Endothelial cell of umbilical vein (primary cell): Measurements from ENCODE around the genes MTMR12, AMACR and C1QTNF3.

GRCh38 chr5:25085756-25086008 lies 440.9 kb upstream of the CDH10 start:
- PRO-cap: no peak
CAGE:
- cytosol, long polyA minus RNA: no peak
- cytosol, long polyA plus RNA: no peak
- long polyA plus RNA: no peak
- nucleus, long polyA minus RNA: no peak
- nucleus, long polyA plus RNA: no peak

DNA sequence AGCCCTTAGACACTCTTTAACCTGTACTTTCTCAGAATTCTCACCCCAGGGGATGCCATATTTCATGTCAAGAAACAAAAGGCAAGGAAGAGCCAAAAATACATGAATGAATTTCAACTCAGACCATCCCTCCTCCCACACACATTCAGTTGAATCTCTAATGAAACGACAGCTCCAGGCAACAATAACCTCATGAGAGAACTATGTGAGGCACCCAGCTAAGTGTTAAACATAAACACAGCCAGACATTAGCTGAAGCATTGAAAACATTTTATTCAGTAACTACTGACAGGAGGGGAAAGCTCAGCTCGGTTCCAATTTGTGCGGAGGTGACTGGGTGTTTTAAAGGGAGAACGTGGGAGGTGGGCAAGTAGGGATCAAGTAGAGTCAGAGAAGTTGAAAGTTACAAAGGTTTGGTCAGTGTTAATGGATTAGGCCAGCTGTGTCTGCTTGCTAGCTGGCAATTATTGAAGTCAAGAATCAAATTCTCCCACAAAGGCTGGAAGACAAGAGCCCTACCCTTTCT lies 1359.2 kb upstream of the CDH9 start:
- PRO-cap: no peak
CAGE:
- cytosol, long polyA minus RNA: no peak
- cytosol, long polyA plus RNA: no peak
- long polyA plus RNA: no peak
- nucleus, long polyA minus RNA: no peak
- nucleus, long polyA plus RNA: no peak

DNA sequence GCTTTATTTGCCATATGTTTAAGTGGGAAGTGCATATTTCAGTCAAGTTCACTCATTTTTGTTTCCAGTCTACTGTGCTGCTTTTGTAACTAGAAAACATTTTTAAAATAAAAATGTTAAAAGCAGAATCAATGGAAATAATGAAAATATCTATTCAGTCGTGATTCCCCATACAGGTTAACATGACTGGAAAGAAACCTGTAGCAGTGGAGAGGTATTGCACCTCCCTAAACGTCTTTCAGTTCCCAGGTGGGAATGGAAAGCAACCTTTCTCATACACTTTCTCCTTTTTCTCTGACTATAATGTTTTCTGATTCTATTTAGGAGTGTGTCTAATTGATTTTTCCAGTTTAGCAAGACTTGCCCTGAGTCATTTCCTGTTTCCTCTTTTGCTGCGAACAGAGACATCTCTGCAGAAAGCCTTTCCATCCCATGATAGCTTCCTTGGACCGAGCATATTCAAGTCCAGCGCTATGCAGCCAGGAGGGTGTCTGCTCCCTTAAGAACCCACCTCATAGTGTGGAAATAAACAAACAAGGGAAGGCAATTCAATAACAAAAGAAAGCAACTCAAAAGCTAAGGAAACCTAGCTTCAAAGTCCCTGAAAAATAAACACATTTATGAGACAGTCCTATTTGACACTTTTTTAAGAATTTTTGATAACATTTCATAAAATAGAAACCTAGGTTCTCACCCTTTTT lies 60.1 kb upstream of the CDH6 start:
- PRO-cap: no peak
CAGE:
- cytosol, long polyA minus RNA: no peak
- cytosol, long polyA plus RNA: no peak
- long polyA plus RNA: no peak
- nucleus, long polyA minus RNA: no peak
- nucleus, long polyA plus RNA: no peak

- PRO-cap: no peak
CAGE:
- cytosol, long polyA minus RNA: no peak
- cytosol, long polyA plus RNA: no peak
- long polyA plus RNA: no peak
- nucleus, long polyA minus RNA: no peak
- nucleus, long polyA plus RNA: no peak
These were observed 257.8 kb downstream of the GOLPH3 start for GRCh38 chr5:31916307-31916719.

- PRO-cap: no peak
CAGE:
- cytosol, long polyA minus RNA: no peak
- cytosol, long polyA plus RNA: no peak
- long polyA plus RNA: no peak
- nucleus, long polyA minus RNA: no peak
- nucleus, long polyA plus RNA: no peak
These were observed 8.5 kb downstream of the GOLPH3 start for GRCh38 chr5:32165271-32166306.

- PRO-cap: unidirectional peak, plus-strand start at chr5:32173879; bidirectional peak, plus-strand start at chr5:32174057, minus-strand start at chr5:32173962
CAGE:
- cytosol, long polyA minus RNA: no peak
- cytosol, long polyA plus RNA: no peak
- long polyA plus RNA: no peak
- nucleus, long polyA minus RNA: no peak
- nucleus, long polyA plus RNA: no peak
These were observed 417 bp downstream of the GOLPH3 start for GRCh38 chr5:32173780-32174024.

DNA sequence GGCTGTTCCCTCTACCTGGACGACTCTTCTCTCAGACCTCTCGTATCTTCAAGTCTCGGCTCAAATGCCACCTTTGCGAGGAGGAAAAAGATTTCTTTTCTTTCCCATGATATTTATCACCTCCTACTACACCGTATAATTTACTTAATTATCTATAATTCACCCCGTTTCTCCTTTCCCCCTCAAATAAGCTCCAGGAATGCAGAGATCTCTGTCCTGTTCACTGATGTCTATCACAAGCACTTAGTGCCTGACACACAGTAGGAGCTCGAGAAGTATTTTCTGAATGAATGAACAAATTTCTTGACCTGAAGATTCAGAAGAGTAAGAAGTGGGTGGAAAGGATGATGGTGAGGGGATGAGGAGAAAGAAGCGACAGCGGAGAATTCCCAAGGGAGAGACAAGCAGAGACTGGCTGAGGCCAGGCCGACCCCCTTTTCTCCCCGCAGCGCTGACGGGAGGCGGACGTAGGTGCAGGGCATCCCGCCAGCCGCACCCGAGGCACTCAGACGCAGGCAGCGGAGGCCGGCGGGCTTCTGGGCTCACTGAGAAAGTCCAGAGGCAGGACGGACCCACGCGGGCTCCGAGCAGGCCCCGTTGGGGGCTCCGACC lies 827 bp downstream of the MTMR12 start:
- PRO-cap: bidirectional peak, plus-strand start at position 508 of the sequence, minus-strand start at position 413 of the sequence
CAGE:
- cytosol, long polyA minus RNA: no peak
- cytosol, long polyA plus RNA: no peak
- long polyA plus RNA: no peak
- nucleus, long polyA minus RNA: no peak
- nucleus, long polyA plus RNA: no peak

GRCh38 chr5:32312418-32313229 lies at the start of gene MTMR12:
Gene MTMR12, minus strand, starts transcription at chr5:32312939.
- PRO-cap: bidirectional peak, plus-strand start at chr5:32312656, minus-strand start at chr5:32312649; bidirectional peak, plus-strand start at chr5:32313322, minus-strand start at chr5:32312924
CAGE:
- cytosol, long polyA minus RNA: no peak
- cytosol, long polyA plus RNA: no peak
- long polyA plus RNA: start-site peak on the minus strand at chr5:32312864-32312949, 241 and 262 reads in 2 replicates
- nucleus, long polyA minus RNA: start-site peak on the minus strand at chr5:32312866-32312932, 421 reads
- nucleus, long polyA plus RNA: no peak

GRCh38 chr5:32331128-32331629 lies 18.4 kb upstream of the MTMR12 start:
- PRO-cap: no peak
CAGE:
- cytosol, long polyA minus RNA: no peak
- cytosol, long polyA plus RNA: no peak
- long polyA plus RNA: no peak
- nucleus, long polyA minus RNA: no peak
- nucleus, long polyA plus RNA: no peak

DNA sequence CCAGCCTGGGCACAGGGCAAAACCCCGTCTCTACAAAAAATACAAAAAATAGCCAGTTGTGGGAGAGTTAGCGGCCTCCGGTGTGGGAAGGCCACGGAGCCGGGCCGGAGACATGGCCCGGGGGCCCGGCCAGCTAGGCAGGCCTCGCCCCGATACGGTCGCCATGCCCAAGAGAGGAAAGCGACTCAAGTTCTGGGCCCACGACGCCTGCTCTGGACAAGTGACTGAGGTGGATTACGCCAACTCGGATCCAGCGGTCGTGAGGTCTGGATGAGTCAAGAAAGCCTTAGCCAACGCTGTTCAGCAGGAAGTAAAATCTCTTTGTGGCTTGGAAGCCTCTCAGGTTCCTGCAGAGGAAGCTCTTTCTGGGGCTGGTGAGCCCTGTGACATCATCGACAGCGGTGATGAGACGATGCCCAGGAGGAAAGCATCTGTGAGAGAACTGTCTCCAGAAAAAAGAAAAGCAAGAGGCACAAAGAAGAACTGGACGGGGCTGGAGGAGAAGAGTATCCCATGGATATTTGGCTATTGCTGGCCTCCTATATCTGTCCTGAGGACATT lies 62.6 kb upstream of the SUB1 start:
- PRO-cap: no peak
CAGE:
- cytosol, long polyA minus RNA: no peak
- cytosol, long polyA plus RNA: no peak
- long polyA plus RNA: no peak
- nucleus, long polyA minus RNA: no peak
- nucleus, long polyA plus RNA: no peak

DNA sequence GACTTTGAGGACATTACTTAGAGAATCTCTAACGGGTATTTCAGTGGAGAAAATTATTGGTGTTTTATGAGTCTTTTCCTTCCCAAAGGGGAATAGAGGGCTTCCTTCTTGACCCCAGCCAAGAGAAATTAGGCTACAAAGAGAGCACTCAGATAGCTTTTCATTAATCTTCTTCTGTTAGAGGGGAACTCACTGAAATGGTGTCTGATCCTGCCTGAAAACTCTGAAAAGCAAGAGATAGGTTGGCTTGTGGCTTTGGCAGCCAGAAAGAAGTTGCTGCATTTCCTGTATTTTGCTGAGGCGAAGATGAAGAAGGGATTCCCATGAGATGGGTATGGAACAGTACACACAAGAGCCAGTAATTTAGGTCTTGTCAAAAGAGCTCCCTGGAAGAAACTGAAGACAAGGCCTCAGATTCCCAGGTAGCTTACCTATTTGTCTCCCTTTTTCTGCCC lies 121.0 kb upstream of the TARS1 start:
- PRO-cap: no peak
CAGE:
- cytosol, long polyA minus RNA: no peak
- cytosol, long polyA plus RNA: no peak
- long polyA plus RNA: no peak
- nucleus, long polyA minus RNA: no peak
- nucleus, long polyA plus RNA: no peak

DNA sequence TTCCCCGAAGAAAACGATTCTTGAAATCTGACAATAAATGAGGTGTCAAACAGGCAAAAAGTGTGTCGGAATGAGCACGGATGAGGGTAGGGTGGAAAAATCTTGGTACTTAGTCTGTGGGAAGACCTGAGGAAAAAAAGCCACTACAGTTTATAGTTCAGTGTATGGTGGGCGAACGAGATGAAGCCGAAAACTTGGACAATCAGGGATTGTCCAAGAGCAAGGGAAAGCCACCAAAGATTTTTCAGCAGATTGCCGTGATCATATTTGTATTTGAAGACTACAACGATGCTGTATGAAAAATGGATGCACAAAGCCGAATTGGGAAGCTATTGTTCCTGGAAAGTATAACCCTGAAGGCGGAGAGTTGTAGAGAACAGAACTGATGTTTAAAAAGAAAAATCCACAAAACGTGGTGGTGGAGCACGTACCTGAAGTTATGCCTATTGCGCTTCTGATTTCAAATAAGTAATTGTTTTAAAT lies 950 bp upstream of the TARS1 start:
- PRO-cap: unidirectional peak, plus-strand start at position 208 of the sequence
CAGE:
- cytosol, long polyA minus RNA: no peak
- cytosol, long polyA plus RNA: no peak
- long polyA plus RNA: no peak
- nucleus, long polyA minus RNA: no peak
- nucleus, long polyA plus RNA: no peak

DNA sequence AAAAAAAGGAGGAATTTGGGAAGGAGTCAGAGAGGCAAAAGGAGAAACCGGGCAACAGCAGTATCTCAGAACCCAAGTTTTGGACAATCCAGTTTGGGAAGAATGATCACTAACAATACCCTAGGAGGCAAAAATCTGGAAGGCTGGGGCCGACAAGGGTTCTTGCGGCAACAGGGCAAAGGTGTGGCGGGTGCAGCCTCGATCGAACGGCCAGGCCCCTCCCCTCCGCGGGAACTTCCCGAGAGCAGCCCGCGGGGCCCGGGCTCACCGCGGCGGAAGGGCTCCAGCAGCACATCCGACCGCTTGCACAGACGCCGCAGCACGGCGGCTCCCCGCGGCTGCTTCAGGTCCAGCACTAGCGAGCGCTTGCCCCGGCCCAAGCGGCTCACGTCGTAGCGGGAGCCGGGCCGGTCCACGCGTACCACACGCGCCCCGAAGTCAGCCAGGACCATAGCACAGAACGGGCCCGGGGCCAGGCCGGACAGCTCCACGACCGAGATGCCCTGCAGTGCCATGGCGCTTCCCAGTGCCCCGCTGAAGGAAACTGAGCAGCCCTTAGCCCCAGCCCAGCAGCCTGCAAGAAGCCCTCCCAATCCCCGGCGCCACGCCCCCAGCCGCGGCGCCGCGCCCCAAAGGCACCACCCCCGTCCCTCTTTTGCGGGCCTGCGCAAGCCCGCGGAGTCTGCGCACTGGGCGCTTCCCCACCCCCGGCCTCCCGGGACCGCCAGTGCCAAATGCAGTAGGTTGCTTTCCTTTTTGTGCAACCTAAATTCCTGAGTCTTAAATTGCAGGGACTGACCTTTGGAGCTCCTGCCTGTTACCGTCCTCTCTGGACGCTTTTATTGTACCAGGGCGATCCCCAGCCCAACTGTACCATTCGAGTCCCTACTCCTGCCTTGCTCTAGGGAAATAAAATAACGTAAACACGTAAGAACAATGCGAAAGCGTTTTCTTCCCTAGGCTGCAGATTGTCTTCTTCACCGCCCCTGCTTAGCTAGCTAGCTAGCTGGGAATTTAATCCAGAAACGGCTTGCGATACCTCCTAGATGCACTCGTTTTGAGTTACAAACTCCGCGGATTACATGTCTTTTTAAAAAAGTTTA lies at the start of gene AMACR:
TSS of gene AMACR (minus strand) at position 546 of the 1,103 bp plus-strand sequence.
- PRO-cap: bidirectional peak, plus-strand start at position 294 of the sequence, minus-strand start at position 323 of the sequence; bidirectional peak, plus-strand start at position 713 of the sequence, minus-strand start at position 546 of the sequence; bidirectional peak, plus-strand start at position 1,022 of the sequence, minus-strand start at position 979 of the sequence
CAGE:
- cytosol, long polyA minus RNA: start-site peak on the minus strand centred at position 572 of the sequence, 59 bp wide, 40 reads
- cytosol, long polyA plus RNA: start-site peak on the minus strand centred at position 546 of the sequence, 45 bp wide, 60 and 24 reads in 2 replicates
- long polyA plus RNA: start-site peak on the minus strand centred at position 554 of the sequence, 60 bp wide, 29 and 191 reads in 2 replicates
- nucleus, long polyA minus RNA: no peak
- nucleus, long polyA plus RNA: no peak

- PRO-cap: no peak
CAGE:
- cytosol, long polyA minus RNA: no peak
- cytosol, long polyA plus RNA: no peak
- long polyA plus RNA: no peak
- nucleus, long polyA minus RNA: no peak
- nucleus, long polyA plus RNA: no peak
These were observed at the start of gene C1QTNF3 for GRCh38 chr5:34042555-34043545. Gene C1QTNF3, minus strand, starts transcription at chr5:34043213.

DNA sequence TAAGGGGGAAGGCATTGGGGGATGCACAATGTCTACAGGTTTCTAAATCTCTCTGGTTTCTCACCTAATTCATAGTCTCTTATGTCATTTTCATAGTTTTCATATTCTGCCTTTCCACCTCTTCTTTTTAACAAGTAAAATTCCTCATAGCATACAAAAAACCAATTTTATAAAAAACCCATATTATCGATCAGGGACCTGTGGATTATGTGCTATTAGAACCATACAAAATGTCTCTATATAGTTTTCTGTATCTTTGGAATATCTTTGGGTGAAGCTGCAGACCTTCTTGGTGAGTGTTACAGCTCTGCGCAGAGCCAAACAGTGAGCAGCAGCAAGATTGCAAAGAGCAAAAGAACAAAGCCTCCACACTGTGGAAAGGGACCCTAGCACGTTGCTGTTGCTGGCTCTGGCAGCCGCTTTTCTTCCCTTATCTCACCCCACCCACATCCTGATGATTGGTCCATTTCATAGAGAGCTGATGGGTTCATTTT lies 201.0 kb upstream of the C1QTNF3 start:
- PRO-cap: unidirectional peak, minus-strand start at position 427 of the sequence
CAGE:
- cytosol, long polyA minus RNA: no peak
- cytosol, long polyA plus RNA: no peak
- long polyA plus RNA: no peak
- nucleus, long polyA minus RNA: no peak
- nucleus, long polyA plus RNA: no peak

DNA sequence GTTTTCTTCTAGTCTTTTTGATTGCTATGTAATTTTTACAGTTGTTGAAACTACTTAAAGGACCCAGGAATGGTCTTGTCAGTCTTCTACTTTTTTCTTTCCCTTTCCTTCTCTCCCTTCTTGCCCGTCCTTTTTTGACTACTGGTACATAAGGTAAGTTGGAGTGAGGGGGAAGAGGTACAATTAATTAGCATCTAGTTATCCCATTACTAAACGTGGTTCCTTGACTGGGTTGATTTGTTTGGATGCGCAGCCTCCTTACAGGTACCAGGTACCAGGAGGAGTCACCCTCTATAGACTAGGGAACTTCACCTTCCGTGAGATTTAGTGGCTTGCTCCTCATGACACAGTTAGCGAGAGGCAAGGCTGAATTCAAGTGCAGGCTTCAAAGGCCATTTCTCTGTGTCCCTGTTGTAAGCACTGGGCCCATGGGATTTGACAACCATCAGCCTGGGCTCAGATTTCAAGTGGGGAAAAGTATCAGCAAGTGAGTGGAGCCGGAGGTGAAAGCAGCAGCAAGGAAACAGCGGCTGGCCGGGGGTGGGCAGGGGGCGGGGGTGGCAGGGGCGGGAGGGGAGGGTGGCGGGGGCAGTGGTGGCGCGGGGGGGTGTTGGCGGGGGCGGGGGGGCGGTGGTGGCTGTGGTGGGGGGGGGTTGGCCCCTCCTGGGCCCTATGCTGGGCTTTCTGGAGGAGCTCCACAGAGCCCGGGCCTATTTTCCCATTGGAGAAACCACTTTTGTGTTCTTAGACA lies 165.7 kb upstream of the RAI14 start:
- PRO-cap: no peak
CAGE:
- cytosol, long polyA minus RNA: no peak
- cytosol, long polyA plus RNA: no peak
- long polyA plus RNA: no peak
- nucleus, long polyA minus RNA: no peak
- nucleus, long polyA plus RNA: no peak

- PRO-cap: no peak
CAGE:
- cytosol, long polyA minus RNA: no peak
- cytosol, long polyA plus RNA: no peak
- long polyA plus RNA: no peak
- nucleus, long polyA minus RNA: no peak
- nucleus, long polyA plus RNA: no peak
These were observed 1.1 kb upstream of the AGXT2 start for GRCh38 chr5:35048889-35049298.

DNA sequence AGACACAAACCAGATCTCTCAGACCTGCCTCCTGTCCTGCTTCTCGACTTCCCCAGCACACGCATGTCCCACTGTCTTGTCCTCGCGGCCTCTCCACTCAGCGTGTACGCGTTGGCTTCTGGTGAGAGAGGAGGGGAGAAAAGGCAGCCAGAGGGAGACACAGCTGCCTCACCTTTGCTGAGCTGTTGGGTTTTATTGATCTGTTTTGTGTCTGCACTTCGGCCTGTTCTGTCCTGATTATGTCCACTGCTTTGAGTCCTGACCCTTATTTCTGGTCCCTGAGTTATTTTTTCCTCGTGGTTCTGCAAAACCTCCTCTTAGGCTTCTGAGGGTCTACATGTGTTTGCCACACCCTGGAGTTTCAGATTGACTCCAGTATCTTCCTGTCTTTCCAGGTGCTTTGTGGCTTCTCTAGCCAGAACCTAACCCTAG lies 87.5 kb upstream of the AGXT2 start:
- PRO-cap: no peak
CAGE:
- cytosol, long polyA minus RNA: no peak
- cytosol, long polyA plus RNA: no peak
- long polyA plus RNA: no peak
- nucleus, long polyA minus RNA: no peak
- nucleus, long polyA plus RNA: no peak

GRCh38 chr5:35803920-35804526 lies 52.7 kb upstream of the IL7R start:
- PRO-cap: no peak
CAGE:
- cytosol, long polyA minus RNA: no peak
- cytosol, long polyA plus RNA: no peak
- long polyA plus RNA: no peak
- nucleus, long polyA minus RNA: no peak
- nucleus, long polyA plus RNA: no peak

- PRO-cap: no peak
CAGE:
- cytosol, long polyA minus RNA: no peak
- cytosol, long polyA plus RNA: no peak
- long polyA plus RNA: no peak
- nucleus, long polyA minus RNA: no peak
- nucleus, long polyA plus RNA: no peak
These were observed 727 bp upstream of the IL7R start for GRCh38 chr5:35855872-35856455.